Progenitor cell of endocrine pancreas (in vitro differentiated cells): ENCODE data around the gene POLR3H.

- PRO-cap: no peak
Observed at GRCh38 chr22:41344023-41344462, 37.7 kb upstream of the TEF start.

- PRO-cap: no peak
Observed at GRCh38 chr22:41382612-41383167, 948 bp downstream of the TEF start.

DNA sequence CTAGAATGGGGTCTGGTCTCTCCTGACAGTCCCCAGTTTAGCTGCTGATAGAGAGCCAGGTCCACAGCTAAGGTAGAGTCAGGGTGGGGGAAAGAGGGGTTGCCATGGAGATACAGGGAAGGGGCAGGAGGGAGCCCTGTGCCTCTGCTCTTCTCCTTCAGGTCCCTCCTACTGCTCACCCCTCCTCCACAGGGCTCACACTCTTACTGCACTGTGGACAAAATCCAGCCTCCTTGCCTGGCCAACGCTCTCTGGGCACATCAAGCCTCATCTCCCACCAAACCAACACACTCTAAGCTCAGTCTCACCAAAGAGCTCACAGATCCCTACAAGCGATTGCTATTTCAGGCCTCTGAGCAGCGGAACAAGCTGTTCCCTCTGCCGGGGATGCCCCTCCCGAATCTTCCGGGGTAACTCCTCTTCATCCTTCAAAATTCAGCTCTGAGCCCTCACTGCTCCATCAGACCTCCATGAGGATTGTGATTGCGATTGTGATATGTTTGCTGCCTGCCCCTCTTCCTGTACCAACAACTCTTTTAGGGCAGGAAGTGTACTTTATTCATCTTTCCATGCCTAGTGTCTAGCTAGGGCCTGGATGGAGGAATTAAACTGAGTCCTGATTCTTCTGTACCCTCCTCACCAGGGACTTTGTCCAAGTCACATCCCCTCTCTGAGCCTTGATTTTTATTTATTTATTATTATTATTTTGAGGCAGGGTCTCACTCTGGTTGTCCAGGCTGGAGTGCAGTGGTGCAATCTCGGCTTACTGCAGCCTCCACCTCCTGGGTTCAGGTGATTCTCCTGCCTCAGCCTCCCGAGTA, 29.9 kb downstream of the TEF start:
- PRO-cap: no peak

GRCh38 chr22:41442006-41442833, 4.4 kb downstream of the TOB2 start:
- PRO-cap: no peak

- PRO-cap: no peak
Observed at GRCh38 chr22:41444827-41445705, 1.5 kb downstream of the TOB2 start.

- PRO-cap: no peak
Observed at GRCh38 chr22:41490771-41491449, 22.0 kb downstream of the ACO2 start.

DNA sequence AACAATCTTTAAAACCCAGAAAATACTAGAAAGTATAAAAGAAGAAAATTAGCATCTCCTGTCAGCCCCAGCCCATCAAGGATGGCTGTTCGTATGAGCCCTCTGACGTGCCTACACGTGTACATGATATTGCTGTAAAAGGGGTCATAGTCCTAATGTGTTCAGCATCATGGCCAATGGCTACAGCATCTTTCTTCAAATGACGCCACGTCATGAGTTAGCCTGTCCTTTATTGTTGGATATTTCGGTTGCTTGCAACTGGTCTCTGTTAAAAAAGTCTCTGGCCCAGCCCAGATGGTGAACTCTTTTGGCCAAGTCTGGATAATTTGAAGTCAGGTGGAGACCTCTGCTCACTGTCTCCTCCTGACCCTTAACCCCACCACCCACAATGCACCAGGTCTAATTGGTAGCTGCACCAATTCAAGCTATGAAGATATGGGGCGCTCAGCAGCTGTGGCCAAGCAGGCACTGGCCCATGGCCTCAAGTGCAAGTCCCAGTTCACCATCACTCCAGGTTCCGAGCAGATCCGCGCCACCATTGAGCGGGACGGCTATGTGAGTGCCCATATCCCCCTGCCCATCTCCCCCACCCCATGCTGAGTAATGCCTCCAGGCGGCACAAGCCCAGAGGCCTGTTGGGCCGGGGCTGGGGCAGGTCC, 21.7 kb downstream of the POLR3H start:
- PRO-cap: no peak

GRCh38 chr22:41523460-41524288, 20.6 kb downstream of the POLR3H start:
- PRO-cap: no peak

GRCh38 chr22:41543906-41545162, at the start of gene POLR3H:
Gene POLR3H (minus strand): TSS chr22:41544470.
- PRO-cap: bidirectional peak, plus-strand start at chr22:41544211, minus-strand start at chr22:41544109; bidirectional peak, plus-strand start at chr22:41544729, minus-strand start at chr22:41544488

- PRO-cap: no peak
Observed at GRCh38 chr22:41561291-41562283, 777 bp downstream of the CSDC2 start.

- PRO-cap: no peak
Observed at GRCh38 chr22:41663554-41664391, 24.9 kb downstream of the SNU13 start.

DNA sequence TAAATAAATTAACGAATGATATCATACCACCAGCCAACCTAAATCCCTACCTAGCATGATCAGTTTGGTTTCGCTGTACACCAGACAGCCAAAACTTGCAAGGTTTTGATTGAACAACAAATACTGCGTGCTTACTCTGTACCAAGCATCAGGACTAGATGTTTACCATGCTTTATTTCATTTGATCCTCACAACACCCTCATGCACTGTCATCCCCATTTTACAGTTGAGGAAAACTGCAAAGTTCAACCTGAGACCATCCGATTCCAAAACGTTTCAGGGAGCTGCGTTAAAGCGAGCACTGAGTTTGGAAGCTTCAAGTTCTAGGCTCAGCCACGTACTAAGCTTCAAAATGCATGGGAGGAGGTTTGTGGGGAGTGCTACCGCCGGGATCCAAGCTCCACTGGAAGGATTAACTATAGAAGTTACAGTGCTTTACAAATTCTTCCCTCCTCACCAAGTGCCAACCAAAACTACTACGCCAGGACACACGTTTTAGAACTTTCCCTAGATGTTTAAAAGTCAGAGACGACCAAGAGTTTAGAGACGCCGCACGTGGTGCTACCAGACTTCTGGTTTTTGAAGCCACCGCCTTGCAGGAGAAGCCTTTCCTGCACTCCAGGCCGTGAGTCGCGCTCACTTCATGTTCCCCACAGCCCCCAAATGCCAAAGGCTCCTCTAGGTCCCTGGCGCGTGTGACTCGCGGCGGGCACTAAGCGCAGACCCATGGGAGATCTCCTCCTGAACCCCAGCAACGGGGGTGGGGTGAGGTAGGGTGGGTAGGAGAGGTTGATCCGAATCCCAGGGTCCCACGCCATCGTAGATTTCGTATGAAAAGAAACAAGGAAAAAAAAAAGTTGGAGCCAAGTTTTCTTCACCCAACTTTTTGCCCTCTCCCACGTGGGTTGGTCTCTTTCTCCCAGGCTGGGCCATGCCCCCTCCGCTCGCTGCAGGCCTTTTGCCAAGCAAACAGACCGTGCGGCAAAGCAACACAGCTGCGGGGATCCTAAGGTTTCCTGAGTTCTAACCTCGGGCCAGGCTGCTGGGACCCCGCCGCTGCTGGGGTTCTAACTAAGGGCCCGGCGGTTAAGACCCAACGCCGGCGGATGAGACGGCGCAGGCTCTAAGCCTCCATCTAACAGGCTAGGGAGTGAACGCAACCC, 699 bp downstream of the SNU13 start:
- PRO-cap: unidirectional peak, plus-strand start at position 968 of the sequence

DNA sequence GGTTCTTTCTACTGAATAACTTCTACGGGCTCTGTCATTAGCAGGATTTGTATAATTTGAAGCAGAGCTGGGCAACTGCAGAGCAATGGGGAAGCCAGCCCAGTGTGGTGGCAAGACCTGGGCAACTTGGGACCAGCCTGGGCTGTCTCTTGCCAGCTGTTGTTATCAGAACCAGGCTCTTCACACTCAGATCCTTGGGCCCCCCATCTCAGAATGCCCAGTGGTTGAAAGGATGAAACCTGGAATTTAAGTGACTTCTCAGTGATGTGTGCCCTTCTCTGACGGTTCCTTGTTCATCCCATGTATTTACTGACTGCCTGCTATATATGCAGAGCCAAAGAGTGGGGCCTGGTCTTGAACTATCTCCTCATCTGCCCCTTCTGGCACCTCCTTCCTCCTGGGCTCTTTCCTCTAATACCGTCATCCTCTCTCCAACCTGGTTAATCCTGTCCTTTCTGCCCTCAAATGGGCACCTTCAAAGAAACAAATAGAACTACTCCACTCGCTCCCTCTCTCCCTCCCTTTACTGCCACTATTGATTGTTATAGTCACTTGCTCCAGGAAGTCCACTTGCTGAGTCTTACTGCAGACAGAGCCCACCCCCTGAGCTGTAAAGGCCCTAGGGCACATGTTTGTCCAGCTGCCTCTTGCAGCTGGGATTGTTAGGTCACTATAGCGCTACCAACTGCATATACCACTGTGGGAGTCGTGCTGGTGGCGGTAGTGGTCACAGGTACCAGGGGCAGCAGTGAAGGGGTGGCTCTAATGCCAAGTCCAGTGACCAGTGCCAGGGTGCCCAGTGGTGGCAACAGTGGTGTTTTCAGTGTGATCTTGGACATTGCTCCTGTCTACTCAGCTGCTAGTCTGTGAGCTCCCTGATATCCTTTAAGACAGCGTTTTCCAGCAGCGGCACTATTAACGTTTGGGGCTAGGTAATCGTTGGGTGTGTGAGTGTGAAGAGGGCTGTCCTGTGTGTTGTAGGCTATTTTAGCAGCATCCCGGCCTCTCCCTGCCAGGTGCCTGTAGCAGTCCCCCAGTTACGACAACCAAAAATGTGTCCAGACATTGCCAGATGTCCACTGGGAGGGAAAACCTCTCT, 4.5 kb upstream of the SREBF2 start:
- PRO-cap: no peak

GRCh38 chr22:41832076-41833056, 539 bp upstream of the SREBF2 start:
- PRO-cap: unidirectional peak, plus-strand start at chr22:41832415; bidirectional peak, plus-strand start at chr22:41832596, minus-strand start at chr22:41832597; bidirectional peak, plus-strand start at chr22:41833137, minus-strand start at chr22:41832636

DNA sequence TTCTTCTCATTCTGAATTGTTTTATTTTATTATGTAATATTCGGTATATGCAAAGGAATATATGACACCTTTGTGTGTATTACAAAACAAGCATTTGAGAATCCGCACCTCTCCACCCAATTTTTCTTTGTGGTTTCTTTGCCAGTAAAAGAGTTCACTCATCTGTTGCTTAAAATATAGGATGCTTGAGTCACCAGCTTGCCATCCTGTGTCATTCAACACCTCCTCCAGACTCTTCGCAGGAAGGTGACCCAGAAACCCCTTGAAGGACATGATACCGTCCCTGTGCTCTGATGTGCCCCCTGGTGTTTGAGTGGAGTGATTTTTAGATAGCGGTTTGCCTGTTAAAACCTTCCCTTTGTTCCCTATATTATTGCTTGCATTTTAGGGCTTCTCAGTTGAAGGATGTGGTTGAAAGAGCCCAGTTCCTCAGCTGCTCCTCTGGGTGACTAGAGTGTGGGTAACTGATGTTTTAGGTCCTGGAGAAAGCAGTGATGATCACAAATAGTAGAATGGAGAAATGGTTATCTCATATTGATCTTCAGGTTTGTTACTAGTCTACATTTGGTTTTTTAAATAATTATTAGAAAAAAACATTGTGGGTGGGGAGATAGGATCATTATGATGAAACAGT, 24.7 kb downstream of the SREBF2 start:
- PRO-cap: no peak

GRCh38 chr22:41868465-41868969, 35.6 kb downstream of the SREBF2 start:
- PRO-cap: no peak

- PRO-cap: no peak
Observed at GRCh38 chr22:41882767-41883415, 32.0 kb downstream of the SHISA8 start.

DNA sequence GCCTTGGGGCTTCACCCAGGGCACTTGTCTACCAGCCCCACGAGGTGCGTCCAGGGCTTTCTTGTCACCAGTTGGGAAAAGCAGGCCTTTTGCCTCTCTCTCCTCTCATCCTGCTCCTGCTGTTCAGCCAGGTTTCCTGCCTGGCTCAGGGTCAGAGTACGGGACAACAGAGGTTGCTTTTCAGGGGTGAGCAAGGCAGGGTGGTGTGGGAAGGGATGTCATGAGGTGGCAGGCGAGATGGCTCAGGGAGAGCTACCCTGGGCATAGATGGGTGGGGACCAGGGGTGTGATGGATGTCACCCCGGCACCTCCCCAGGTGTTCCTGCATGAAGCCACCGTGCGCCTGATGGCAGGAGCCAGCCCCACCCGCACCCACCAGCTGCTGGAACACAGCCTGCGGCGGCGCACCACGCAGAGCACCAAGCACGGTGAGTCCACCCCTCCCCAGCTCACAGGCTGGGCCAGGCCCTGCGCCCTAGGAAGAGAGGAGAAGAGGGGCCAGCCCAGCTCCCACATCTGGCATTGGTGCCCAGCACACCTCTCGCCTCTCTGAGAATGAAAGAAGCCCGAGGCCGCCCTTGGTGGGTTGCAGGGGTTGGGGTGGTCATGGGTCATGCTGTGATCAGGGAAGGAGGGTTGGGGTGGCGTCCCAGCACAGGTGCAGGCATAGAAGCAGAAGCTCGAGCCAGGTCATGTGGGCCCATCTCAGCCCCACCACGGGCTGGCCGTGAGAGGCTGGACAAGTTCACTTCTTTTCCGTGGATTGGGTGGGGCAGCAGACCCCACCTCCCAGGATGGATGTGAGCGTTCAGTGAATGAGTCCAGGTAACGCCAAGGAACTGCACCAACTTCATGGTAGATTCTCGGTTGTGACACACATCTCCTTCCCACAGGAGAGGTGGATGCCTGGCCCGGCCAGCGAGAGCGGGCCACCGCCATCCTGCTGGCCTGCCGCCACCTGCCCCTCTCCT, 10.0 kb downstream of the SHISA8 start:
- PRO-cap: no peak

DNA sequence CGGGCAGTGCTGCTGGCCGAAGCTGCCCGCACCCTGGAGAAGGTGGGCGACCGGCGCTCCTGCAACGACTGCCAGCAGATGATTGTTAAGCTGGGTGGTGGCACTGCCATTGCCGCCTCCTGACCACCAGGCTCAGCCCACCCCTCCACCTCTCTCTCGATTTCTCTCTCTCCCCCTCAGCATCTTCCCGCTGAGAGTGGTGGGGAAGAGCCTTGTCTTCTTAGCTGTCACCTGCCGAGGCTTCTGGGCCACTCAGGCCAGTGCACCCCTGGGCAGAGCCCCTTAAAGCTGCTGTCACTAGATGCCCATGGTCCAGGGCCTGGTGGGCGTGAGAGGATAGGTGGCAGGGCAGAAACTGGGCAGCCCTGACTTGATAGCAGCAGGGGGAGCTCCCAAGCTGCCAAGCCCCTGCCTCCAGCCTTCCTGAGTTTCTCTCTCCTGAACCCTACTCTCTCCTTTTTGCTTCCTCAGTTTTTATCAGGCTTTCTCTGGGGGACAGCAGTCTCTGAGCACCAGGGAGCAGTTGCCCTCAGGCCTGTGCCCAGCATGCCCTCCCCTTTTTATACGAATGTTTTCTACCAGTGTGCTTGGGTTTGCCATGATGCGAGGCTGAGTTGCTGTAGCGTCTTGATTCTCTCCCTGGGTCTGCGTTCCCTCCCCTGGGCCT, 9.2 kb downstream of the SHISA8 start:
- PRO-cap: no peak

- PRO-cap: no peak
Observed at GRCh38 chr22:41934687-41935400, 8.2 kb upstream of the TNFRSF13C start.